Amniotic epithelial cell (primary cell): ENCODE measurements around the genes UNC79 and ASB2.

DNA sequence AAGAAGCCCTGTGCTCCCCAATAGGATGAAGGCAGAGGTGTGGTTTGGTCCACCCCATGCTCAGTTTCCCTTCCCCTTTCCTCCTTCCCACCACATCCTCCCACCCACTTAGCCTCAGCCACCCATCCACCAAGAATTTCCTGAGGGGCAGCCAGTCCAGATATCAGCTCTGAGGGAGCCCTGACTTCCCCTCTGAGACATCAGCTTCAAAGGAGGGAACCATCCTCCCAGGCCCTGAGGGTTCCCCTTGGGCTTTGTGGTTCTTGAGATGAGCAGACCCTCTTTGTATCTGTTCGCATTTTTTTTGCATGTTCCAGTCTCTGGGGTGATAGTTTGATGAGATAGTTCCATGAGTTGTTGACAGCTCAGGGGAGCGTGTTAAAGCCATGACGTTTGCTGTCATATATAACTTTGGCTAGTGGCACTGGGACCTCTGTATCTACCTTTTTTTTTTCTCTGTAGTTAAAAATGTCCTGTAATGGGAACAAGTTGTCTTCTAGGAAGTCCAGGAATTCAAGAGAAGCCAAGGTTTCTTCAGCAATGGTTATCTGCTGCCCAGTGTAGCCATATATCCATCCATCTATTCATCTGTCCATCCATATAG lies 71.2 kb downstream of the LGMN start:
- RRBS = no CpG with 5 or more reads among the region's 3 CpGs

- RRBS = no CpG with 5 or more reads among the region's 15 CpGs
These were observed 23.9 kb downstream of the LGMN start for GRCh38 chr14:92724285-92725196.

- RRBS = no CpG with 5 or more reads among the region's 3 CpGs
These were observed 18.9 kb upstream of the GOLGA5 start for GRCh38 chr14:92775175-92775679.

DNA sequence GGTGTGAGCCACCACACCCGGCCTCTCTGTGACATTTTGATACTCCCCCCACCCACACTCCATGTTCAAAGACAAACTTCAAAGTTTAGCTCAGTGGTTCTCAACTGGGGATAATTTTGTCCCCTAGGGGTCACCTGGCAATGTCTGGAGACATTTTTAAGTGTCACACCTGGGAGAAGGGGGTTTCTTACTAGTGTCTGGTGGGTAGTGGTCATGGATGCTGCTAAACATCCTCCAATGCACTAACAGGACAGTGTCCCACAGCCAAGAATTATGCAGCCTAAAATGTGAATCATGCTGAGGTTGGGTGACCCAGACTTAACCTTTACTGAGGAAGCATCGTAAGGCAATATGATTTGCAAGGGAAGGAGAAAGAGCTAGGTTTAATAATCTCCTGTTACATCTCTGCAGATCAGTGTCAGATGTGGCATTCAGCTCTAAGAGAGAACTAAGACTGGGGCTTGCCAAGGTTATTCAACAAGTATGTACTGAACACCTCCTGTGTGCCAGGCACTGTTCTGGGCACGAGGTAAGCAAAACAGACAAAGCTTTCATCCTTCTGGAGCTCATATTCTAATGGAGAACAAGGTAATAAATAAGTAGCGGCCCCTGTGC lies 13.7 kb upstream of the GOLGA5 start:
- RRBS = no CpG with 5 or more reads among the region's 4 CpGs

- RRBS = no CpG with 5 or more reads among the region's 5 CpGs
These were observed 31.7 kb upstream of the CHGA start for GRCh38 chr14:92891163-92891729.

- RRBS = 9% methylated on average over 3 of the region's 16 CpGs
These were observed 79.4 kb downstream of the ITPK1 start for GRCh38 chr14:93036269-93036783.

DNA sequence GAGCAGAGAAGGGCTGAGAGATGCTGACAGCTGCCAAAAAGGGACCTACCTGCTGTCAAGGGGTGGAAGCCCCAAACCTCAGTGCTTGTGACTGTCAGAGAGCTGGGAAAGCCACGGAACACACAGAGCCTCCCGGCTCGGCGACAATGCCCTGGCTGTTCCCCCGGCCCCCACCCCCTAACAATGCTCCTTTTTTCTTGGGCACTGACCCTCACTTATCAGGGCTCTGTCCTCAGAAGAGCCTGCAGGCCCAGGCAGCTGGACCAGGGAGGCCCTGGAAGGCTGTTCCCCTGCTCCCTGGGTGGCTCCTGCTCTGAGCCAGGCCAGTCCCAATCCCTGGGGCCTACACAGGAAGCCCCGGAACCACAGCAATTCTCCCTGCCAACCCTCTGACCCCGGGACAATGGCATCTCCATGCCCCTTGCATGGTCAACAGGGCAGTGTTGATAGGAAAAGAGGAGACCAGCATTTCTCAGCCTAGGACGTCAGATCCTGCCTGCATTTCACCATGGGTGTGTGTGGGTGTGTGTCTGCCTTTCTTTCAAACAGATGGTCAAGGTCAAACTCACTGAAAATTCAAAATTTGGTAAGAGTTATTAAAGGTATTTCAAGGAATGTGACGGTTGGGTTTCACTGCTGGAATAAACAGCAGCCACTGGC lies 78.8 kb downstream of the ITPK1 start:
- RRBS = no CpG with 5 or more reads among the region's 9 CpGs

- RRBS = no CpG with 5 or more reads among the region's 20 CpGs
These were observed 32.9 kb downstream of the UBR7 start for GRCh38 chr14:93239862-93240419.

- RRBS = no CpG with 5 or more reads among the region's 2 CpGs
These were observed 44.4 kb downstream of the BTBD7 start for GRCh38 chr14:93288212-93289152.

- RRBS = 2% methylated on average over 13 of the region's 53 CpGs
These were observed at the start of gene UNC79 for GRCh38 chr14:93430107-93431055. Gene UNC79 (plus strand): TSS chr14:93430939.

DNA sequence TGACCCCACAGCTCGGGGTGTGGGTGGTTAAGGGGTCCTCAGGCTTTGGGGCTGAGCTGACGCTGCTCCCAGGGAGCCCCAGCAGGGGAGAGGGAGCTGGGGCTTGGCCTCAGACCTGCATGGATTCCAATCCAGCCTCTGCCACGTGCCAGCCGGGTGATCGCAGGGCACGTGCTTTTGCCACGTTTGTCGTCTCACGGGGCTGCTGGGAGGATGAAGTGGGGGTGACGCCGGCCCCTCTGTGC lies 36.2 kb upstream of the PRIMA1 start:
- RRBS = 76% methylated on average over 7 of the region's 11 CpGs

GRCh38 chr14:93895095-93895414 lies 32.1 kb upstream of the FAM181A start:
- RRBS = no CpG with 5 or more reads among the region's 6 CpGs

DNA sequence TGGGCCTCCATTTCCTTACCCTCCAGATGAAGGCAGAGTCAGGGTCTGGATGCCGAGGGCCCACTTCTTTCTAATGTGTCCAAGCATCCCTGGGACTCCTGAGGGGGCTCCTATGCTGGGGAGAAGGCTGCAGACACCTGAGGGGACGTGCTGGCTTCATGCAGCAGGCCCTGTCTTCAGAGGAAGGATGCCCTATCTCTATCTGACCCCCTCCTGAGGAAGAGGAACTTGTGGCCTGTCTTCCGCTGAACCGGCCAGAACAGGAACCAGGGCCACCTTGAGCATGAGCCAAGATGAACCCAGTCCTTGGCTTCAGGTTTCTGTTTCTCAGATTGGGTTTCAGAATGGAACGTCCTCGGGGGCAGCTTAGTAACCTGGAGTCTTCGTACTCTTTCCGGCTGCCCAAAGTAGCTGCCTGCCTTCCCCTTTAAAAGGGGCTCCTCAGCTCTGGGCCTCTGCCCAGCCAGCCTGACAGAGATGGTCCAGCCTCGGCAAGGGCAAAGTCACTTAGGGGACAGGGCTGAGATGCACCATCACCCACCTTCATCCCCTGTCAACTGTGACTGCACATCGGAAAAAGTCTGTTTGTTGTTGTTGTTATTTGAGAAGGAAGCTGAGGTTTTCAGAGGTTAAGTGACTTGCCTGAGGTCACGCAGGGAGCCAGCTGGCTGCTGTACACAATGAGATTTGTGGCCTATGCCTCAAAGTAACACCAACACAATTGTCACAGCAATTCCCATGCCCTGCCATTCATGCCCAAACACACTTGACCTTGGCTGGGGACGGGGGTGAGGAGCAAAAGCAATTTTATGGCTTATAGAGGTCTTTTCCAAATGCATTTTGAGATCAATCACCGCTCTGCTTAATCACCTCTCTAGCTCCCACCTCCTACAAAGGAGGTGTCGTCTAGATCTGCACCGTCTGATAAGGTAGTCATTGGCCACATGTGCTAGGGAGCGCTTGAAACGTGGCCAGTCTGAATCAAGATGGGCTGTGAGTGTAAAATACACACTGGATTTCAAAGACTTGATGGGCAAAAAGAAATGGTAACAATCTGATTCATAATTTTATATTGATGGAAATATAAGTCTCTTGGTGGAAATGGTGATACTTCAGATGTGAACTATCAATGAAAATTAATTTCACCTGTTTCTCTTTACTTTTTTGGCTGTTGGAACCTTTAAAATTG lies 13.4 kb downstream of the ASB2 start:
- RRBS = no CpG with 5 or more reads among the region's 17 CpGs

- RRBS = no CpG with 5 or more reads among the region's 6 CpGs
These were observed 3.6 kb downstream of the ASB2 start for GRCh38 chr14:93972757-93973261.

DNA sequence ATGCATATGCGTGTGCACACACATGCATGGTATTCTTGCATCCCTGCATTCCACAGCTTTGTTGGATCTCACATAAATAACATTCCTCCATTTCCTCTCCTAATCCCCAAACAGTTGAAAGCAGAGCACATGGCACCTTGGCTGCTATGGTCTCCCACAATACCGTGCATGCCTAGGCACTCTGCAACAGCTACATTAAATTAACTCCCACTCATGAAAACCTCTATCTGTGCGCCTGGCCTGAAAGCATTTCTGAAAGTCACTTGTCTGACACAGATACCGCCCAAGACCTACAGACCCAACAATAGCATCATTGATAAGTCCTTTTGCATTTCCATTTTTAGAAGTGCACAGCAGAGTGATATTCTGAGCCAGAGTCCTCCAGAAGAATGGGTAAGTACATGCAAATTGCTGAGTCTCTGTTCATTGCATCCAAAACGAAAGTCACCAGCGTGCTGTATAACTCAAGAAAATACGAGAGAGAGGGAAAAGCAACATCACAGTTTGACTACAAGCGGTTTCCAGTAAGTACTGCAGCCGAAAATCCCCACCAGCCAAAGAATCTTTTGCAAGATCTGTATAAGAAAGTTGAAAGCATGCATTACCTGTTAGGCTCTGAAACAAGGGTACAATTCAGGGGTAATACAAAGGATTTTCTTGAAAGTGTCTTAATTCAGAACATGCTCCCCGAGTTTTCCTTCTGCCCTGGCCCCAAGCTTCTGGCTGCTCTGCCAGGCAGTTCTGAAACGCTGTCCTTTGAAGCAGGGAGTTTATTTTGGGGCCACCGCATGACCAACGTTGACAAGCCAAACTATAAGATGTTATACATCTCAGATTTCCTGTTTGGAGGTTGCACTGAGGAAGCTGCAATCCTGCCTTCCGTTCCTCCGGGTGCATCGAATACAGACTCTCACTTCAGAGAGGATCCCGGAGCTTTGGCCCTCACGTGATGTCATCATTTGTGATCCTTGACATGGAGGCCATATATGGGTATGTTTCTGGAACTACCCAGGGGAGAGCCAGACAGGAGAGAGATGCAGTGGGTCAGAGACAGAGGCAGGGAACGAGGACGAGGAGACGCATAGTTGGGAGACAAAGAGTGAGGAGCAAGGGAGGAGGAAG lies at the start of gene ASB2:
Gene ASB2, minus strand, starts transcription at position 742 of the 1,122 bp plus-strand sequence.
- RRBS = no CpG with 5 or more reads among the region's 21 CpGs

DNA sequence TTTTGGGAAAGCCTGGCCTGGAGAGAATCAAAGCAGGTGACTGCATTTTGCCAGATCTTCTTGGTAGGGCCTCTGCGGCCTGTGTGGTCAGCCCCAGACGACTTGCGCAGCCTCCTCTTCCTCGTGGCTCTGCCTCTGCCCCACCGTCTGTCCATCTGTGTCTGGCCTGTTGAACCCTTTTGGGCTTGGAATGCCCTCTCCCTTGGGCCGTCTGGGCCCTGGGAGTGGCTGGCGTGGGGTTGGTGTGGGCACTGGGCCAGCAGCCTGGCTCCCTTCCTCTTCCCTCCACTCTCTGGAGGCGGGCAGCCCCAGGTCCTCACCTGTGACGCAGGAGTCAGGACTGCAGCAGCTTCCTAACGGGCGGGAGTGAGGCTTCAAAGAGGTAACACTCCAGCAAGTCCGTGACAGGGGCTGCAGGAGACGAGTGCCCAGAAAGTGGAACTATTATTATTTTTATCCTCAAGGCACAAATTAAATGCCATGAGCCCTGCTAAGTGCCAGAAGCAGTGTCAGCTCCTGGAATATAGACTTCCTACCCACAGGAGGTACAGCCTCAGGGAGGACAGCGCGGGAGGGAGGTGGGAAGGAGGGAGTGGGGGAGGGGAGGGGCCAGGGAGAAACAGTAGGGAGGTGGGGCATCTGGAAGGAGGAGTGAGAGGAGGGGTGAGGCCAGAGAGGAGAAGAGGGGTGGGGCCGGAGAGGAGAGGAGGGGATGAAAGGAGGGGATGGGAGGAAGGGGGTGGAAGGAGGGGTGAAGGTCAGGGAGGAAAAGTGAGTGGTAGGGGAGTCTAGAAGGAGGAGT lies 9.5 kb upstream of the CCDC197 start:
- RRBS = no CpG with 5 or more reads among the region's 16 CpGs

GRCh38 chr14:94050351-94050808 lies 24.2 kb downstream of the OTUB2 start:
- RRBS = no CpG with 5 or more reads among the region's 5 CpGs

DNA sequence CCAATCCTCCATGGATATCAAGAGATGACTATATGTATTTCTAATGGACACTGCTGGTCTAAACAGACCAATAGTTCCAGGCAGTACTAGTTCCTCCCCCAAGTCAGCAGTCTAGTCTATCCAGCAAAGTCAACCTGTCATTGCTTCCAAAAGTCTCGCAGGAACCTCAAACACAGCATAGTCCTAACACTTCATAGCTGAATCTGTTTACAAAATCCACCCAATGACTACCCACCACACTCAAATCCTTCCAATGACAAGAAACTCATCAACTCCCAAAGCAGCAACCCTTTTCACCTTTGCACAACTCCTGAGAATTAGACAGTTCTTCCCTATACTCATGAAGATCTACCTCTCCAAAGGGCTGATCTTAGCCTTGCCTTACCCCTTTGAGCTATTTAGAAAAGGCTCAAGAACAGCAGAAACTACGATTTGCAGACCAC lies 2.7 kb downstream of the DDX24 start:
- RRBS = no CpG with 5 or more reads among the region's 2 CpGs

DNA sequence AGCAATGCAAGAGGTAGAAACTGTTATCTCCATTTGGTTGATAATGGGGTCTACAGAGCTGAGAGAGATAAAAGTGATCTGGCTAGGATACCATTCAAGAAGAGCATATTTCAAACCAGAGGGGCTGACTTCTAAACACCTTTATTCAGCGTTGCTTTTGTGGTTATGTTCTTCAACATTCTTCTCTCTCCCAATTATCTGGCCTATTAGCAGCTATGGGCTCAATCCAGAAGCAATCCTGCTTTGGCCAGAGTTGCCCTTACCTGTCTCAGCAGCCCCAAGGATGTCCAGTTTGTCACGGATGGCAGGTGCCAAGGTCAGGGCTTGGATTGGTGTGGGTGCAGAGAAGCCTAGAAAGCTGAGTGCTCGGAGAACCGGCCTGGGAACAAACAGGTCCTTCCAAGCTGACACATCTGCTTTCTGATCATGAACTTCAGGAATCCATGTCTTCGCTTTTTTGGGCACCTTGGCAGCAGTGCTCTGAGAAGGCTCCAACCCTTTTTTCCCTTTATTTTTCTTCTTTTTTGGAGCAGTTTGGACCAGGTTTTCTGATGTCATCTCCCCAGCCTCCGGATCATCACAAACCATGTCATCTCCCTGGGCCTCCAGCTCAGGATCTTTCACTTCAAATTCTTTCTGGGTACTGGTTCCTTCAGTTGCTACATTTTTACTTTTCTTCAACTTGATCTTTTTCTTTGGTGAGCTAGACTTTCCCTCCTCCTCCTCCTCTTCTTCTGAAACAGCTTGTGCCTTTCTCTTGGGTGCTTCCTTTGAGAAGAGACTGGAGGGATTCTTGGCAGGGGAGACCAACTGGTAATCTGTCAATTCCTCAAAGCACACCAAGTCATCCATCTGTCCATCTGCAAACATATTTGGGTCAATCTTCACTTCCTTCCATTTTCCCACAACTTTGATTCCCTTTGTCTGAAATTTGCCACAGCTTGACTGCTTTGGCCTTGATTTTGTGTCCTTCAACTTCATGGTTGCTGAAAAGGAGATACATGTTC lies 1.9 kb downstream of the DDX24 start:
- RRBS = no CpG with 5 or more reads among the region's 6 CpGs

DNA sequence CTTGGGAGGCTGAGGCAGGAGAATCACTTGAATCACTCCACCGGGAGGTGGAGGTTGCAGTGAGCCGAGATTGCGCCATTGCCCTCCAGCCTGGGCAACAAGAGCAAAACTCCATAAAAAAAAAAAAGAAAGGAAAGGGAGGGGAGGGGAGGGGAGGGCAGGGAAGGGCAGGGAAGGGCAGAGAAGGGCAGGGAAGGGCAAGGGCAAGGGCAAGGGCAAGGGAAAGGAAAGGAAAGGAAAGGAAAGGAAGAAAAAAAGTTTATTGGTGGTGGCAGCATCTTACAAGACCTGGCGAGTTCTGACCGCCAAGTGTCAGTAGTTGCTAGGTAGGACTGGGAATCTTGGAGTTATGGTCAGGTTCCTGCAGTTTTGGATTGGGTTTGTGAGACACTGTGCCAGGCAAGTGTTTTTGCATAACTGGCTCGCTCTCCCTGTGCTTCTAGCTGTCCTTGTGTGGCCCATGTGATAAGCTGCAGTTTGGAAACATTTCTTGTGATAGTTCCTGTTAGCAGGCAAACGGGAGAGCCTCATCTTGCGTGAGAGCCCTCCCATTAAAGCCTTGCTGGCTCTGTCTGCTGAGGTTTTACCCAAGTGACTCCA lies 20.1 kb downstream of the IFI27L2 start:
- RRBS = 69% methylated on average over 1 of the region's 8 CpGs